Measurements from ENCODE around the gene ZNF367.

DNA sequence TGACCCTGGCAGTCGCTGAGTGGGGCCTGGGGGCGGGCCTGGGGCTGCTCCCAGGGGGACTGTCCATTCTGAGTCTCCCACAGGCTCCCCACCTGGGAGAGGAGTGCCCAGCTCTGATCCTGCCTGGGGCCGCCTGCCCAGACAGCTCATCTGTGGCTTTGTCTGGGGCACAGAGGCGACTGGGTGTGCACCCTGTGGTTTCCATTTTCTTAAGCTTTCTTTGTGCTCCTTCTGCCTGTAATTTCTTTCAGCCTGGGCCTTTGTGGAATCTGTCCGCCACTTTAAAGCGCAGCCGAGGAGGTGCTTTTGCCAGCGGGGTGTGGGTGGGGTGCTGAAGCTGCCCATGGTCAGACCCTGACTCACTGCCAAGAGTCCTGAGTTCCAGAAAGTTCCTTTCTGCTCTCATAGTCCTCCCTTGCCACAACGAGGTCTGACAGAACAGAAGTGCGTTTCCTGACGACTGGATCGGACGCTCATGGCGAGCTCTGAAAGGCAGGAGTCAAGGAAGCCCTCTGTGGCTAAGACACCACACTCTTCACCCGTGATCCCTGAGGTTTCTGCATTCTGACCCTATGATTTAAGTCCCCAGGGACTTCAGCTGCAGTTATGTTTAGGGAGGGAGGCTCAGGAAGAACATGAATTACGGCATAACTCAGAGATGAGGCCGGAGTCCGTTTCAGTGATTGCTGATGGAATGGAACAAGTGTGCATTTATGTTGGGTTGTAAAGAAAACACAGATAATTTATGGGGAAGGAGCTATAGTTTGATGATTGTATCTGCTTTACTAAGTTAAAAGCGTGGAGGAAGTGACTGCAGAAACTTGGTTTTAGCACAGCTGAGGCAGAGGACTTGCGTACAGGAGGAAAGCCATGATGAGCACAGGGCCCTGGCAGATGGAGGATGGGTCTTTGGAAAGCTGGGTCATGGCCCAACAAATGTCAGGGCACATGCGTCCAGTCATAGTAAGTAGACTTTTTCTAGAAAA is 224.9 kb downstream of the FANCC start:
- PRO-cap, result unidirectional peak, plus-strand start at position 442 of the sequence

GRCh38 chr9:95099563-95100609 is 217.6 kb downstream of the FANCC start:
- PRO-cap, result no peak

DNA sequence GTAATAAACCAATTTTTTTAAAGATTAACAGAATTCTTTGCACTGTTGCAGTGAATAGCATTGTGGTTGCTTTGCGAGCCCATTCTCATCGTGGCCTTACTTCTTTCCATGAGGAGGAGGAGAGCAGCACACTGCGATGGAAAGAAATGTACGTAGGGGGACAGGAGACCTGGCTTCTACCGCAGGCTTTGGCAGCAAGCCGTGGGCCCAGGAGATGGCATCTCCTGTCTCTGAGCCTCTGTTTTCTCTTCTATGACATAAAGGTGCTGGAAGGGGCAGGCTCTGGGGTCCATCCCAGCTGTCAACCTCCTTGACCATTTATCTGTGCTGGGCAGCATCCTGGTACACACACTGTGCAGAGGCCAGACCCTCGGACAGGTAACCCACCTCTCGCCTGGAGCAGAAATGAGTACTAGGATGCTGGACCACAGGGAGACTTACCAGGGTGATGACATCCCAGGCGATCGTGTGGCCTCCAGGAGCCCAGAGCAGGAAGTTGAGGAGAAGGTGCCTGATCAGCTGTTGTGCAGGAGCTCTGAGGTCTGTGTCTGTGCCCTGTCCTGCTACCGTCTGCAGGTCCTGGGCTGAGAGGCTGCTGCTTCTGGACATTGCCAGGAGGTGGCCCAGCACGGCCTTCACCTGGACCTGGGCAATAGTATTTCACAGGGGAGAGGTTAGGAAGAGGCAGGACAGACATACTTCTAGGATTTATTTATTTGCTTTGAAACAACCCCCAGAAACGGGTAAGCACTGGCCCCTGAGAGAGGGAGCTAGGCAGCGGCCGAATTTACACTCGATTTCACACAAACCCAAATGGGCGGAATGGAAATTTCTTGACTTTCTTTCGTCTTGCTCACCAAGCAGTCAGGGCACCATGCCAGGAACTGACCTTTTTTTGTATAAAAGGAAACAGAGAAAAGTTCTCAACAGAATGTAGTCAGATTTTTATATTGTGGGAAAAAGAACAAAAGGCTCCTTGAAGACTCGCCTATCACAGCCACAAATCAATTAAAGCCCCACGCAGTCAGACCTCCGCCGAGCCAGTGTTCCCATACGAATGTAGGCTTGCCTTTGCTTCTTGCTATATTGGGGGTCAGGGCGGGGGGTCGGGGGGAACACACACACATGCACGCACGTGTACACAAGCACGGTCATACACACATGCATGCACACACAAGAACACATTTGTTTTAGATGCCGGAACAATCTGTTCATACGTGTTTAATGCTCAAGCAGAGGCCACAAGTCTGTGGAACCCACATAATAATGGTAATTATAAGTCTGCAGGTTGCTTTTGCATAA is 210.4 kb downstream of the FANCC start:
- PRO-cap, result no peak

GRCh38 chr9:95168147-95168500 is 149.4 kb downstream of the FANCC start:
- PRO-cap, result no peak

DNA sequence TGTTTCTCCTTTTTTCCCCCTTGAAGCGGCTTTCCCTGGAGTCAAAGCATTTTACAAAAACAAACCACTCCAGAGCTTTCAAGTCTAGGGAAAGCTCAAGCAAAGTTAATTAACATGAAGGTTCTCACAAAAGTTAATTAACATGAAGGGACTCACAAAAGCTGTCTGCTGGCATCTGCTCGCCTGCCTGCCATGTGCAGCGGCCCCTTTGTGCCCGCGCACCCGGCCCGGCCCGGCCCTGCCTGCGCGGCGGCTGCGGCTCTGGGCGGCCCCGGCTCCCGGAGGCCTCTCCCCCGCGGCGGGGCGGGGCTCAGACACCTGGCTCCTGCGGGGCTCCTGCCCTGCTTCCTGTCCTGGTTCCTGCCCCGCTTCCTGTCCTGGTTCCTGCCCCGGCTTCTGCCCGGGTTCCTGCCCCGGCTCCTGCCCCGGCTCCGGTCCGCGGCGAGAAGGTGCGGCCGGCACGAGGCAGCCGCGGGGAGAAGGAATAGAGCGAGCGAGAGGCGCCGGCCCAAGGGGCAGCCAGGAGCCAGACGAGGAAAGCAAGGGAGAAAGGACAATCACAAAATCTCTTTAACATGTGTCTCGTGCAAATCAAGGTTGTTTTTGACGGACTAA is 82.4 kb downstream of the PTCH1 start:
- PRO-cap, result bidirectional peak, plus-strand start at position 477 of the sequence, minus-strand start at position 286 of the sequence

DNA sequence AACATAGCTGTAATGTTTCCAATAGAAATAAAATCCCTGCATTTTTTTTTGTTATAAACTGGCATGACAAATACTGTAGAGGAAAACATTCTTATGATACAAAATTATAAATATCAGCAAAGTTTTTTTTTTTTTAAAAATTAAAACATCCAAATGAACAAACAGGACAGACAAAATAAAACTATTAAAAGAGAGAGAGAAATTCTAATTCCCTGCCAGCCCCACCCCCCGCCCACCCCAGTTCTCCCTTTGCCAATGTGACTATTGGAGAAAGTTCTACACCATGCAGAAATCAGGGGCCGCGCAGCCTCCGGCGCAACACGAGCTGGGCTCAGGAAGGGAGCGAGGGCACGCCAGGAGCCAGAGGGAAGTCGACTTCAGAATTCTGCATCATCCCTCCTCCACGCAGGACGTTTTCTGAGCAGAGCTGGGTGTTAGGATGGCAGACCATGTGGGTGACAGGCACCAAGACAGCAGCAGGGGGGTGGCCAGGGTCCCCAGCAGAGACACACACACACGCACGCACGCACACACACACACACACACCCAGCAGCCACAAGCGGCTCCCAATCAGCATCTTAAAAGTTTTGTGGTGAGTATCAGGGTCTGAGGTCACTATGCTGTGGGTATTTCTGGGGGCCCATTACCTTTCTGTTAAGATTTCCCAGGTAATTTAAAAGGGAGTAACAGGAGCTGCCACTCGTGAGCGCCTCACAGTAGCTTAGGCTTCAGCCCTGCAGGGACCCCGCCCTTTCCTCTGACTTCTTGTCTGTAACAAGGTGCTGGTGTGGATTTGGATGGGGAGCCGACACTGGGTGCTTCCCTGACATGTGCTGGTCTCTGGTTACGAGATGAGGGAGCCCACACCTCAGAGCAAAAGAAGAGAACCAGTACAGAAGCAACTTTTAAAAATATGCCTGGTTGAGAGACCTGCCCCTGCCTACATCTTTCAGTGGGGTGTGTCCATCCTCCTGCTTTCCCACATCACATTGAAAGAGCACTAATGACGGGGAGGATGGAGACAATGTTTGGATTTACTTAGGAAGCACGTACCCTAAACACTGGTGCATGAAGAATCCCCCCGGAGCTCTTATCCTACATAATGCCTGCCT is 64.7 kb downstream of the PTCH1 start:
- PRO-cap, result no peak

DNA sequence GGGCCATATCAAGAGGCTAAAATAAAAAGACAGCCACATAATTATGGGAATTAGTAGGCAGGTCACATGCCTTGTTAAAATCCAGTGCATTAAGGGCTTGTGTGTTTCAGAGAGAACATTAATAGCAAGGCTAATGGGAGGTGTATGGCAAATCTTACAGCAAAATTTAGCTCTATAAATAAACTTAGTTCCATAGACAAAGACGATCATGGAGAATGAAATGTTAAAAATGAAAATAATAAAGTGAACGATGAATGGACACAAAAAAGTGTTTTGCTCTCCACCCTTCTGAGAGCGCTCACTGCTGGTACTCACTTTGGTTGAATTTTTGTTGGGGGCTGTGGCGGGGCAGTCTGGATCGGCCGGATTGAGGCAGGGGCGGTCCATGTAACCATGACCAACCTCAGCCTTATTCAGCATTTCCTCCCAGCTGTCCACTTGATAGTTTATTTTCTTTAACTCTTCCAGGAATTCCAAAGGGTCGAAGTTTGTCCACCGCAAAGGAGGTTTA is 28.9 kb downstream of the PTCH1 start:
- PRO-cap, result no peak

DNA sequence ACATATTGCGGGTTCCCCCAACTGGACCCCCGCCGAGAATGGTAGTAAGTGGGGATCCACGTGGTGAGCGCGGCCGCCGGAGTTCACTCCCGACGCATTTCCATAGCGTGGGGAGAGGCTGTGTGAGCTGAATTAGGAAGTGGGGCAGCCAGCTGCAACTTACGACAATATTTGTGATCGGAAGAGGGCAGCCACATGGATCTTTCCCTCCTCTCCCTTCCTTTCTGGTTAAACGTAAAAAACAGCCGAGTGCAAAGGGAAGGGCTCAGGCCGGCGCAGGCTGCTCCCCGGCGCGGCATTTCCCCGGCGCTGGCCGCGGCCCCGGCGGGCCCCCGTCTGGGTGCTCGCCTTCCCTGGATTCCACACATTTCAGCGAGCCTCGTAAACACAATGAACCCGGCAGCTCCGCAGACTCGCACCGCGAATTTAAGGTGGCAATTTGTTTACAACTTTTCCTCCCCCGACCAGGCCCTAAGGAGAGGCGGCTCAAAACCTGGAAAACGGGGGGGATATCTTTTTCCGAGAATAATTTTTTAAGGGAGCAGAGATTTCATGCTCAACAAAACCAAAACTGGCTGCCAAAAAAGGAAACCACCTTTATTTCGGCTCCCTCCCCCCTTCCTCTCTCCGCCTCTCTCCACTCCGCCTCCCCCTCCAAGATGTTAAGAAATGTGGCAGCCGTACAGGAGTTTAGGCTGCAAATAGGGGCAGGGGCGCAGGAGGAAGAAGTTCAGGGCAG is 1.8 kb downstream of the PTCH1 start:
- PRO-cap, result bidirectional peak, plus-strand start at position 665 of the sequence, minus-strand start at position 338 of the sequence

DNA sequence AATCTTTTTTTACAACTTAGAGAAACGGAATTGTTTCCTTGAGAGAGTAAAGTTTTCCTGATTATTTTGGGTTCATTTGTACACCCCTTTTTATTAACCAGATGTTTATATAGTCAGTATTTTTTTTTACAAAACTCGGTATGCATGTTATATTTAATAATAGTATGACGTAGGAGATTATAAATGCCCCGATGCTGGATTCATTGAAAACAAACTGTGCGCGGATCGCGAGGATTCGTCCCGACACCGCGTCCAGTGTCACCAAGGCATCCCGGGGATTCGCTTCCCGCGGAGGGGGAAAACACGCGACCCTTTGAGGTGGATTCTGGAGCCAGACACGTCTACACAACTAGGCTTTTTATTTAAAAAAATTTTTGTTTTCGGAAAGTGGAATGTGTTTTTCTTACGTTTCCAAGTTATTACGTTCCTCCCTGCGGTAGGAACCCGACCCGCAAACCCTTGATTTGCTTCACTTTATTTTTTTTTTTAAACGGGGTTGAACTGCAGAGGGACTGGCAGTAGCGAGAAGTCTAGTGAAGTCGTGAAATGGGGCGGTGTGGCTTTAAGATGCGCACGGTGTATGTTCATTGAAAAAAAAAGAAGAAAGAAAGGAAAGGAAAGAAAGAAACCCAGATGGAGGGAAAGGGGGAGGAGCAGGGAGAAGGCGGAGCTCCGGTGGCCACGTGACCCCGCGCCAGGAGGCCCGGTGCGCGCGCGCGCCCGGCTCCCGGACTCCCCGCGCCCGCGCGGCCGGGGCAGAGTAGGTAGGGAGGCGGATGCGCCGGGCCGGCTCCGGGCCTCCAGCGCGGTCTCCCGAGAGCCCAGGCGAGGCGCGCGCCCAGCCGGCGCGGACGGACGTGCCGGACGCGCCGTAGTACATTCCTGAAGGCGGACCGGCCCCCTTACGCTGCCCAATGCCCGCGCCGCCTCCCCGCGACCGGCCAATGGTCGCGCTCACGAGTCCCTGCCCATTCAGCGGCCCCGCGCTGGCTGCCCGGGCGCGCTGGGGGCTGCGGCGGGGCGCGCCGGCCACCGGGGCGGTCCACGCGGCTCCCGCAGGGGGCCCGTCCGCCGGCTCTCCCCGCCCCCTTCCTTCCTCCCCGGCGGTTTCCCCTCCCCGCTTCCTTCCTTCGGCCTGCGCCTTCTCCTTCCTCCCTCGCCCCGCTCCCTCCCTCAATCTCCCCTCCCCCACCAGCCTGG is 1.5 kb upstream of the PTCH1 start:
- PRO-cap, result bidirectional peak, plus-strand start at position 732 of the sequence, minus-strand start at position 859 of the sequence

GRCh38 chr9:95511343-95511792 is 2.3 kb upstream of the PTCH1 start:
- PRO-cap, result no peak

DNA sequence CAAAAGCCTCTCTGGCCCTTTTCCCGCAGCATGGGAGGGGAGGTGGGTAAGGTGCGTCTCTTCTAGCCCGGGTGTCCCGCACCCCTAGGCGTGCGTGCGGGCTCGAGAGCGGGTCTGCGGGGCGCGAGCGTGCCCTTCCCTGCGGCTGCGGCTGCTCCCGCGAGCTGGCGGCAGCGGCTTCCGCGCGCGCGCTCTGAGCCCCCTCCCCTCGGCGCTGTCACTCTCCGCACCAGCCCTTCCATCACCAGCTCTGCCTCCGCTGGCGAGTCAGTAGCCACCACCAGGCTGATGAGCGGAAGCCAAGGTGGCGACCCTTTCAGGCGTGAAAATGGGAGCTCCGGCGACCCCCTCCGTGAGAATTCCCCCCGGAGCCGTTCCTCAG is 6.7 kb upstream of the PTCH1 start:
- PRO-cap, result no peak

DNA sequence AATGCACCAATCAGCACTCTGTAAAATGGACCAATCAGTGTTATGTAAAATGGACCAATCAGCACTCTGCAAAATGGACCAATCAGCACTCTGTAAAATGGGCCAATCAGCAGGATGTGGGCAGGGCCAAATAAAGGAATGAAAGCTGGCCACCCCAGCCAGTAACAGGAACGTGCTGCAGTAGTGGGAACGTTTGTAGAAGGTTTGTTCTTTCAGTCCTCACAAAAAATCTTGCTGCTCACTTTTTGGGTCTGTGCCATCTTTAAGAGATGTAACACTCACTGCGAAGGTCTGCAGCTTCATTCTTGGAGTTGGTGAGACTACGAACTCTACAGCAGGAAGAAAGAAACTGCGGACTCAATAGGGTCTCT is 145.7 kb upstream of the ERCC6L2 start:
- PRO-cap, result no peak

DNA sequence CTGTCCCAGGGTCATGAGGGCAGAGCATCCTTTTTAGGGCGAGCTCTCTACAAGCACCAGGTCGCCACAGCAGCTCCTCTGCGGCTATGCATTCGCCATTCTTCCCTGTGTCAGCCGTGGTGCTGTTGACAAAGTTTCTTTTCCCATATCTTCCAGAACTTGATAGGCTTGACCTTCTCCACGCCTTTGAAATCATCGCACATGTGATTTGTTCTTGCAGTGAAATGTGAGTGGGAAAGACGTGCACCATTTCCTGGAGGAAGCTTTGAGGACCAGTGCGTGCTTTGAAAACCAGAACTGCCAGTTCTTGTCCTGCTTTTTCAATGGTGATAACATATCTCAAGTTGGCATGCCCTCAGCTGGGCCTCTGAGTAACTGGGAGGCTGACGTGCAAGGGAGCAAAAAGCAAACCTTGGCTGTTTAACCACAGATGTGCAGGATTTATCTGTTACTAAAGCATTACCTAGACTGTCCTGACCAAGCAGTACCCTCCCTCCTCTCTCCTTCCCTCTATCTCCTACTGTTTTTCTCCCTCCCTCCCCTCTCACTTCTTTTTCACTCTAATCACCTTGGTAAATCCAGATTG is 198.0 kb downstream of the ERCC6L2 start:
- PRO-cap, result no peak

DNA sequence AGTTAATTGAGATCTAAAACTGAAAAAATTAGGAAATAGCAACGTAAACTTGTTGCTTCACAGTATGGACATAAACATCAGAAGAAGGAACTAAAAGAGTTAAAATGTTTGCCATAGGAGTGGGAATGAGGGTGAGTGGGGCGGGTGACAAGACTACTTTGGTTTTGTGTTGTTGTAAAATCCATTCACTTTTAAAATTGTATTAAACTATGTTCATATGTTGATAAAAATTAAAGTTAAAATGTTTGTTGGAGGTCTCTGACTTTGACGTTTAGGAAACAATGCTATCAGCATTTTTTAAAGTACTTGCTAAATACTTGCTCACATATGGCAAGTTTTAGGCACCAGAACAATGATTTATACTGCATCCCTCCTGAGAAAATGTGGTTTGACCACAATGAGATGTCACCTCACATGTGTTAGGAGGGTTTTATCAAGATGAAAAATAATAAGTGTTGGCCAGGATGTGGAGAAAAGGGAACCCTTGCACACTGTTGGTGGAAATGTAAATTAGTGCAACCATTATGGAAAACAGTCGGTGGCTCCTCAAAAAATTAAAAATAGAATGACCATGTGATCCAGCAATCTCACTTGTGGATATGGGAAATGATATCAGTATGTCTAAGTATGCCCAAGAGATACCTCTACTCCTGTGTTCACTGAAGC is 180.9 kb downstream of the HSD17B3 start:
- PRO-cap, result no peak

- PRO-cap, result bidirectional peak, plus-strand start at chr9:96418316, minus-strand start at chr9:96418386; bidirectional peak, plus-strand start at chr9:96418597, minus-strand start at chr9:96418458; bidirectional peak, plus-strand start at chr9:96418825, minus-strand start at chr9:96418674
These were observed at the start of gene ZNF367 for GRCh38 chr9:96418029-96418796. Gene ZNF367, minus strand, starts transcription at chr9:96418370.

- PRO-cap, result no peak
These were observed 36.2 kb downstream of the HABP4 start for GRCh38 chr9:96486140-96486648.

DNA sequence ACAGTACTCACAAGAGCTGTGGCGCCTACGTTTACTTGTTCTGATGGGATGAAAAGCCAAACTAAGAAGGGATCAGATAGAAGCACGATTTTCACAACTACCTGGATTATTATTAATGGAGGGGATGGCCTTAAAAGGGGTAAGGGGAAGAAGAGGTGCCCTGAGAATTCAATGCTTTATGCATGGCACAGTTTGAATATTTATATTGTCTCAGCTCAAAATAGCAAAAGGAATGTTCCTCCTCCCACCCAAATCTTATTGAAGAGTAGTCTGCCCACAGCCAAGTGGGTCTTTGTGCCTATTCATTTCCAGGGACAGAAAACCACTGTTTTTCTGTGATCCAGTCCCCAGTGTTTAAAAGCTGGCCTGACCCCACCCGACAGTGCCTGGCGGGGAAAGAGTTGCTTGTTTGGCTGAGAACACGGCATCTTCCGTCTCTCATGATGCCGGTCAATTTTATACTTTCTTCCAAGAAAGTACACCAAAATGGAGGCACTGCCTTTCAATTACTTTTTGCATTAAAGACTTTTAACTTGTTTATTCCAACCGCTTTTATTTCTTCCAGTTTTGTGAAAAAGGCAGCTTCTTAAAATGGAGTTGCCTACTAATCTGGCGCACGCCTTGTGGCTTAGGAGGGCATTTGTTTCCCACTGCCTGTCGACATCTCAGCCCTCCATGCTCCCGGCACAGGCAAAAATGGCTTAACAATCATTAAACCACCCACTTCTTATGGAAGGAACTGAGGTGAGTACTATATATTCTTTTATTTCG is 52.0 kb downstream of the HABP4 start:
- PRO-cap, result unidirectional peak, plus-strand start at position 382 of the sequence

- PRO-cap, result unidirectional peak, minus-strand start at chr9:96557277
These were observed 62.5 kb downstream of the CDC14B start for GRCh38 chr9:96556962-96557631.

GRCh38 chr9:96796686-96797308 is 18.9 kb upstream of the ZNF510 start:
- PRO-cap, result no peak

DNA sequence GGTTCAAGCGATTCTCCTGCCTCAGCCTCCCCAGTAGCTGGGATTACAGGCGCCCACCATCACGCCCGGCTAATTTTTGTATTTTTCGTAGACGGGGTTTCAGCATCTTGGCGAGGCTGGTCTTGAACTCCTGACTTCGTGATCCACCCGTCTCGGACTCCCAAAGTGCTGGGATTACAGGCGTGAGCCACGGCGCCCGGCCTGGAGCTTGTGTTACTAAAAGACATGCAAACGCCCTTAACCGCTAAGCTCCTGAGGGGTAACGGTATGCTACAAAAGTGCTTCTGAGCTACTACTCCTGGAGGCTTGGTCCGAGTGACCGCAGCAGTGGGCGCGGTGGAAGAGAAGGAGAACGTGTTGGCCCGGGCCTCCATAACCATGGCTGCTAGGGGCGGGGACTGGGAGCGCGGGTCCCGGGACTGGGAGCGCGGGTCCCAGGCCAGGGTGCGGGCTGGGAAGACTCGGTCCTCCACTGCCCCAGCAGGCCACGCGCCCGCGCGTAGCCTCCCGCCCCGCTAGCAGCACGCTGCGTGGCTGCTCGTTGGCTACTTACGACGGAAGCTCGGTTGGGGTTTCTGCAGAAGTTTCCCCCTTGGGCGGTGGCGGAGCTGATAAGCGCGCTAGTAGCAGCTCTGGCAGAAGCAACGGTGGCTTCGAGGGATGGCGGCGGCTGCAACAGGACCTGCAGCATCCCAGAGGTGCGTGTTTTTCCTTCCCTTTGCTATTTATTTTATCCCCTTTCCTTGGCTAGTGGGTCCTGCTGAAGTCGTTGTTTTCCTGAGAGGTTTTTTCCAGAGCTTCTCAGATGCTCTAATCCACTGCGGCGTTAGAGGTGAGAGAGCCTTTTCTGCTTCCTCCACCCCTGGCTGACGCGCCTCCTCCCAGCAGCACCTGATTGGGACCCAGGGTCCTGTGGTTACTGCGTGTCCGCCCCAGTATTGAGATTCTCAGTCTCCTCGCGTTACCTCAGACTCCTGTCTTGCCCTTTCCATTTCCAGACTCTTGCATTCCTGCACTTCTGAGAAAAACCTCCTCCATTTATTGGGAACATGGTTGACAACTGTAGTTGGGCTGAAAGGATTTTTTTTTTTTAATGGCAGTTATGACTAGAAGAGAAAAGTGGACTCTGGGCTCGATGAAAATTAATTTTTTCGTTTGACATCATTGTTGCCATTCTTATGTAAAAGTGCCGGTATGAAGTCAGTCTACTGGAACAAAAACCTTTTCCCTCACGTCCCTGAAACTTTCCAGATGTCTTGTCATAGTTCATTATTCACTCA is 69.1 kb upstream of the CCDC180 start:
- PRO-cap, result bidirectional peak, plus-strand start at position 638 of the sequence, minus-strand start at position 474 of the sequence; bidirectional peak, plus-strand start at position 950 of the sequence, minus-strand start at position 828 of the sequence